ENCODE measurements around a stretch of chr3.

GRCh38 chr3:73625338-73625976, 716 bp upstream of the PDZRN3 start:
- RRBS, 2 experiments, result 0 to 7% methylated on average over 2 of the region's 16 CpGs

GRCh38 chr3:73805340-73805880, 180.7 kb upstream of the PDZRN3 start:
- RRBS, 2 experiments, result no CpG with 5 or more reads among the region's 3 CpGs

GRCh38 chr3:73813531-73813820, 188.7 kb upstream of the PDZRN3 start:
- RRBS, 2 experiments, result no CpG with 5 or more reads among the region's 2 CpGs

DNA sequence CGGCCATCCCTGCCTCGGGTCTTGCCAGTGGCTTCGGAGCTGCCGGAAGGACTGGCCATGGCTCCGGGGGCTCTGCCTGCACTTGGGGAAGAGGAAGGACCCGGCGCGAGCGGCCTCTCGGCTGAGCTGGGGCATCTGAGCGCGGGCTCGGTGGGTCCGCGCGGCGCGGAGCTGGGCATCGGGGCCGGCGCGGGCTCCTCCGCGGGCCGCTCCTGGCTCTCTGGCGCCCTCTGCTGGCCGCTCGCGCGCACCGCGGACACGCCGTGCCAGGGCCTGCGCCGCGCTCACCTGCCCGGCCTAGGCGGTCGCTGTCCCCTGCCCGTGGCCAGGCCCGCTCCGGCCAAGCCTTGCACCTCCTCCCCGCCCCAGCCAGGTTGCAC, 84.0 kb upstream of the FRG2C start:
- RRBS, 2 experiments, result 4% methylated on average over 6 of the region's 44 CpGs; no CpG with 5 or more reads in 1 of the 2 experiments

DNA sequence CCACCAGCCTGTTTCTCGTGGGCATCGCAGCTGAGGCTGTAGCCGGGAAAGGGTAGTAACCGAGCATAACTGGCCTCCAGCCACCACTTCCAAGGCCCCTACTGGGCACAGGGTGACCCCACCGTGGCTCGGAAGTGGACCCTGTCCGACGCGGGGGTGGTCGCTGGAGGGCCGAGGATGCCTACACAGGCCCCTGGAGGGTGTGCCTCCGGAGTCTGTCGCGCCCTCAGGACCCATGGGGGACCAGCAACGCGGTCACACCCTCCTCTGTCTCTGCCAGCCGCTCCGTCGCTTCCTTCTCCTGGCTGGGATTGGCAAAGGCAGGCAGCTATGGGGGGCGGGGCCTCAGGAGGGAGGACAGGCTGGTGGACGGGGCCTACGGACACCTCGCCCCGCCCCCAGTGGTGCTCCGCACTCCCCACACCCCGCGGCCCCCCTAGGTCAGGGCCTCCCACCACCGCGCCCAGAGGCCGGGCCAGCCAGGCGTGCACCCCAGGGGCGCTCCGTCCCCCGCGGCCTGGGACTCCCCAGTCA, 45.6 kb upstream of the FRG2C start:
- RRBS, 2 experiments, result no CpG with 5 or more reads among the region's 35 CpGs

GRCh38 chr3:75619450-75620120, 44.5 kb upstream of the FRG2C start:
- RRBS, 2 experiments, result 95% methylated on average over 6 of the region's 55 CpGs

DNA sequence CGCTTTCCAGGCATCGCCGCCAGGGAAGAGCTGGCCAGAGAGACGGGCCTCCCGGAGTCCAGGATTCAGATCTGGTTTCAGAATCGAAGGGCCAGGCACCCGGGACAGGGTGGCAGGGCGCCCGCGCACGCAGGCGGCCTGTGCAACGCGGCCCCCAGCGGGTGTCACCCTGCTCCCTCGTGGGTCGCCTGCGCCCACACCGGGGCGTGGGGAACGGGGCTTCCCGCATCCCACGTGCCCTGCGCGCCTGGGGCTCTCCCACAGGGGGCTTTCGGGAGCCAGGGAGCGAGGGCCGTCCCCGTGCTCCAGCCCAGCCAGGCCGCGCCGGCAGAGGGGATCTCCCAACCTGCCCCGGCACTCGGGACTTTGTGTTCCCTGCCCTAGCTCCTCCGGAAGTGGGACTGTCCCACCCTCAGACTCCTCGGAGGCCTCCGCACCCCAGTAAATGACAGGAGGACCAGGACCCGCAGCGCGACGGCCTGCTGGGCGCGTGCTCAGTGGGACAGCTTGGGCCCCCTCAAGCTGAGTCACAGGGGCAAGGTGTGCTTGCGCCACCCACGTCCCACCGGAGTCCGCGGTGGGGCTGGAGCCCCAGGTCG, 5.2 kb downstream of the FRG2C start:
- RRBS, 2 experiments, result 65 to 78% methylated on average over 5 of the region's 49 CpGs

GRCh38 chr3:78096256-78096508, 1056.3 kb downstream of the ROBO2 start:
- RRBS, 2 experiments, result no CpG with 5 or more reads among the region's 1 CpG

DNA sequence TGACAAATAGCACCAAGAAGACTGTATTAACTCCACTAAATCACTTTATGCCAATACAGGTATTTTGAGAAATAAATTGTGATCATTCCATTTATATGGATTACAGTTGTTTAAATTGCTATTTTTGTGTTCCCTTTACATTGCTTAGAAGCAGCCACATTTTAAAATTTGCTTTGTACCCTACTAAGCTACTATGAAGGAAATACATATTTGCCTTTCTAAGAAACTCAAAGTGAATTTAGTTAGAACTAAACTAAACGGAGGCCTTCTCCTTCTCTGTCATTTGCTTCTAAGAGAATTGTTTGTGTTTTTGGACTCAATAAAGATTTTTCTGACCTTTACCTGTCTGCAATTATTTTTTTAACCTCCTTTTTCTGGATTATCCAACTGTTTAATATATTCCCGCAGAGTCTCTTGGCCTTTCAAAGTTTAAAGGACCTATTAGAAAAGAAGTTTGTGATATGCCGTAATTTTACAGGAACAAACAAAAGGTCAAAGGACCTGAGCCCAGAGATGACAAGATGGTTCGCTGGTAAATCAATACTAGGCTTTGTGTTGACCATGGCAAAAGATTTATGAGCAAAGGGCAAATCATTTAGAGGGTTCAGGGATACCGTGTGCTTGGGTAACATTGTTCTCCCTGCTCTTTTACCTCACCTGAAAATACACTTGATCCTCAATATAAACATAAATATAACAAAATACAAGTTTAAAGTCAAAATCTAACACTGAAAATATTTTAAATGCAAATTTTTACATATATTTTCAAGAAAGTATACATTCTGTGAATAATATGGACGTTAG, 923.6 kb downstream of the ROBO1 start:
- RRBS, 2 experiments, result no CpG with 5 or more reads among the region's 6 CpGs

DNA sequence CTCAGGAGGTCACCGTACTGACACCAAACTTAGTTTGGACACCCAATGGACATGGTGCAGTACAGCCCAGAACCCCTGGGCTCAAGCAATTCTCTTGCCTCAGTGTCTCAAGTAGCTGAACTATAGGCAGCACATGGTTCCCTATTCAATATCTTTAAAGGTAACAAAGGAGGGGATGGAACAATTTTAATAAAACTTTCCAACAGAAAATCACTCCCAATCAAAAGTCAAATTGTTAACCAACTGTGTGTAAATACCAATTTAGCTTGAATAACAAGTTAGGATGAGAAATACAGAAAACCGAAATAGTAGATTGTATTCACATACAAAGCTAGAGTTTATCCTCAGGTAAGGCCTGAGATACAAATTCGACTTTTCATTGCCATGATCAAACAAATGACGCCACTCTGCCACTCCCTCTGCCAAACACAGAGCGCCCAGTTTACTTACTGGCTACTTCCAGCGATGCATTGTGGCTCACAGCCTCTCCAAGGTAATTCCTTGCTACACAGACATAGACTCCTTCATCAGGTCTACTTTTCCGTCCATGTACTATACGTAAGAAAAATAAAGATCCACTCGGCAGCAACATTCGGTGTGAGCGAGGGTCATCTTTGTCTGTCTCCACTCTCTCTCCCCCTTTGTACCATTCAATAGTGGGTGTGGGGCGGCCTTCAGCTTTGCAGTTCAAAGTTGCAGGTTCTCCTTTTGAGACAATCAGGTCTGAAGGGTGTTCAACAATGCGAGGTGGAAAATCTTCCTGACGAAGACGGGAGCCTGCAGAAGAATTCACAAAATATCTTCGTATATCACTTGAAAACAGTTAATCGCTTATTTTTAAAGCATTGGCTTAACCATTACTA, 829.4 kb downstream of the ROBO1 start:
- RRBS, 2 experiments, result no CpG with 5 or more reads among the region's 17 CpGs

GRCh38 chr3:80327910-80328292, 560.1 kb upstream of the ROBO1 start:
- RRBS, 2 experiments, result no CpG with 5 or more reads among the region's 1 CpG

DNA sequence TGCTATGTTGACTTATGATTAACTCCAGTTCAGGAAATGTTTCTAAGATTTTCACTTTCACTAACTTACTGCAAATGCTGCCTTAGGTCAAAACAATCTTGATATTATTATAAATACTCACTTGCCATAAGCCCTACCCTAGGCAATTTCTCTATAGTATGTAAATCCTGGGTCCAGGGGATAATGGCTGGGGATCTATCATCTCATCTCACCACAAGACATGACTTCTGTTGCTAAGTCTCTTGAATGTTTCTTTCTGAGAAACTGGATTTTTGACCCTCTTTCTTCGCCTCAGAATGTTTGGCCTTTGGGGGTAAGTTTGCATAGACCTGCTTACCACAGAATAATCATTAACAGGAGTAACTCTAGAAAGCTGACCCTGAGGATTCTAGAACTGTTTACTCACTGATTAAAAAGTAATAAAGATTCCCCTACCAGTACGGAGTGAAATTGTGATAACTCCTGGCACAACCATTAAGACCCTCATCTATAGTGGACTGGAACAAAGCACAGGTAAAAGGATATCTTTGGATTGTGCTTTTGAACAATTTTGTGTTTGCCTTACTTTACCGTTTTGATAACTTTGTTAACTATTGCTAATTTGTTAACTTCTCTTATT, 767.9 kb downstream of the GBE1 start:
- RRBS, 2 experiments, result no CpG with 5 or more reads among the region's 3 CpGs

GRCh38 chr3:81581061-81581416, 180.4 kb downstream of the GBE1 start:
- RRBS, 2 experiments, result no CpG with 5 or more reads among the region's 4 CpGs

- RRBS, 2 experiments, result no CpG with 5 or more reads among the region's 4 CpGs
These were observed 44.5 kb downstream of the GBE1 start for GRCh38 chr3:81716712-81717595.

- RRBS, 2 experiments, result no CpG with 5 or more reads among the region's 6 CpGs
These were observed 37.8 kb downstream of the GBE1 start for GRCh38 chr3:81723559-81724120.

DNA sequence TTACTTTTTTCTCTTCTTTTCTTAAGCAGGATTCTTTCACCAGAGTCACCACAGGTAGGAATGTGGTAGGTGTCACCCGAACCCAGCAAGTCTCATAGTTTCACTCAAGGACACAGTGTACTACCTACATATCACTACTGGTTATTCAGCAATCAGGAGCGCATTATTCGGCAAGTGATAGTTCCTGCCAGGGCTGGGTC, 1271.5 kb upstream of the CADM2 start:
- RRBS, 2 experiments, result no CpG with 5 or more reads among the region's 3 CpGs

DNA sequence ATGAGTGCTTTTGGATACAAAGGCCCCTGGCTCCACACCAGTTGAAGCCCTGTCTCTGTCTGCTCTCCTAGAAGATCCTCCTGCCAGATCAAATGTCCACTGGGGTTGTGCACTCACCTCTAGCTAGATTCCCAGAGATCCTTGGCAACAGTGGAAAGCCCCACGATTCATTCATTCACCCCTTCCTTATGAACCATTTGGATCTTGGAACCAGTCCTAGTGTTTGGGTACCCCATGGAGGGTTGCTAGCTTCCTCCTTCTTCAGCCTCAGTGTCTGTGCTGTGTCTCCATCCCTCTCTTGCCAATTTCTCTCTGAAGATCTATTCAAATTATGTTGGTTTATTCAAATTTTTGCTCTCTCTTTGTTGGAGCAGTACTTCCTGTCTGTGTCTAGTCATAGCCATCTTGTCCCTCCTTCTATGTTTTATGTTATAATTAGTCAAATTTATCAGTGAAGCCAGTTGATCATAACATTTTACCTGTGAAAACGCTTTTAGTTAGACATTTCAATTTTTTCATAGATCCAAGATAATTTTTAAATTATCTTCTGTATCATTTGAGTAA, 307.9 kb downstream of the VGLL3 start:
- RRBS, 2 experiments, result no CpG with 5 or more reads among the region's 2 CpGs

GRCh38 chr3:86991870-86992087, 830 bp upstream of the VGLL3 start:
- RRBS, 2 experiments, result no CpG with 5 or more reads among the region's 5 CpGs

DNA sequence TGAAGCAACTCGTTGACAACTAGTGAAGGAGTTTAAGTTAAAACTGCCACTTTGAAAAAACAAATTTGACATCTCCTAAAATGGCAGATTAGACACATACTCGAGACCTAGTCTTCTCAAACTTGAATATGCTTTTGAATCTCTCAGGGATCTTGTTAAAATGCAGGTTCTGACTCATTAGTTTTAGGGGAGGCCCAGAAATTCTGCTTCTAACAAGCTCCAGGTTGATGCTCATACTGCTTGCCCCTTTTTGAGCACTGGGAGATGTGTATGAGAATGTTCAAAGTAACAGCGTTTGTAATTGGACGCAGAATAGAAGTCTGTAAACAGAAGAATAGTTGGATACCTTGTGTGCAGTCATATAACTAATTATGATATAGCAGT, 1.6 kb downstream of the C3orf38 start:
- RRBS, 2 experiments, result no CpG with 5 or more reads among the region's 4 CpGs